ENCODE measurements around the genes TMEM250 and QSOX2.

DNA sequence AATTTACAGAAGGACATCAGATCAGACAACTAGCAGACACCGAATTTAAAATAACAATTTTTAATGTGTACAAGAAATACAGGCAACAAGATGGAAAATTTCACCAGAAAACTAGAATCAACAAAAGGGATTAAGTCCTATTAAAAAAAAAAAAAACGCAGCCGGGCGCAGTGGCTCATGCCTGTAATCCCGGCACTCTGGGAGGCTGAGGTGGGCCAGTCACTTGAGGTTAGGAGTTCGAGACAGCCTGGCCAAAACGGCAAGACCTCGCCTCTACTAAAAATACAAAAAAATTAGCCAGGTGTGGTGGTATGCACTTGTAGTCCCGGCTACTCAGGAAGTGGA lies 64.3 kb upstream of the UBAC1 start:
- RRBS = no CpG with 5 or more reads among the region's 9 CpGs

GRCh38 chr9:136052284-136052475 lies 42.9 kb downstream of the NACC2 start:
- RRBS = no CpG with 5 or more reads among the region's 3 CpGs

DNA sequence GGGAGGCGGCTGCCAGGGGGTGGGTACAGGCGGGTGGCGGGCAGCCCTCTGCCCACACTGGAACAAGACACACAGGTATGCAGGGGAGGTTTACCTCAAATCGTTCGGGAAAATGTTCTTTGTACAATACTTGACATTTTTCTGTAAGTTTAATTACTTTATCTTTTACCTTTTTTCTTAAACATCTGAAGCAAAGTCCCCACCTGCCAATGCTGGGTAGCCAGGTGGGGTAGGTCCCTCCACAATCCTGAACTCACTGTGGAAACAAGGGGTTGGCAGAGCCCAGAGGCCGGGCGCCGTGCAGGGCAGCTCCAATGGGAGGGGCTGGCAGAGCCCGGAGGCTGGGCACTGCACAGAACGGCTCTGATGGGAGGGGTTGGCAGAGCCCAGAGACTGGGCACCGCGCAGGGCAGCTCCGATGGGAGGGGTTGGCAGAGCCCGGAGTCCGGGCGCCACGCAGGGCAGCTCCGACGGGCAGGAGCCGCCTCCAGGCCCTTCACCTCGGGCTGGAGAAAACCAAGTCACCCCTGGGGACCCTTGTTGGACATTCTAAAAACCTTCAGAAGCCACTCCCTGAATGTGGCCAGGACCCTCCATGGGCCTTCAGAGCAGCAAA lies 9.4 kb downstream of the NACC2 start:
- RRBS = 81% methylated on average over 5 of the region's 21 CpGs

GRCh38 chr9:136086296-136087044 lies 8.6 kb downstream of the NACC2 start:
- RRBS = 92% methylated on average over 7 of the region's 25 CpGs

- RRBS = no CpG with 5 or more reads among the region's 16 CpGs
Observed at GRCh38 chr9:136087989-136088520, 7.0 kb downstream of the NACC2 start.

DNA sequence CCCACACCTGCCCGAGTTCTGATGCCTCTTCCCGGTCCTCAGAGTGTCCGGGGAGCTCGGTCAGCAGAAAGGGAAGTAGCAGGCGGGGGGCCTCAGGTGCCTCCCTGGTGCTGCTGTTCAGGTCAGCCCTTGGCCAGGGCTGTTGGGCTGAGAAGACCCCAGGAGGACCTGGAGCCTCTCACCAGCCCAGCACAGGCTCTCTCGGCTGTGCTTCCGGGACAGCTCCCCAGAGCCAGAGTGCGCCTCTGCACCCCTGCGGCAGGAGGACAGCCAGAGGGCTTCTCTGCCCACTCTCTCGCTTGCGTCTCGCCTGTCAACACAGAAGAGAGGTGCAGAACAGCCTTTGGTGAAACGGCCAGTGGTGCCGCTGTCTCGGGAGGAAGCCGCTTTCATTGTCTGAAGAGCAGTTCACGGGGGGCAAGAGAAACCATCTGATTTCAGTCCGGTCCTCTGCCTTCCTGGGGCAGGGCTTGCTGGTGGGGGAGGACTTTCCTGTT lies 3.7 kb upstream of the NACC2 start:
- RRBS = no CpG with 5 or more reads among the region's 18 CpGs

DNA sequence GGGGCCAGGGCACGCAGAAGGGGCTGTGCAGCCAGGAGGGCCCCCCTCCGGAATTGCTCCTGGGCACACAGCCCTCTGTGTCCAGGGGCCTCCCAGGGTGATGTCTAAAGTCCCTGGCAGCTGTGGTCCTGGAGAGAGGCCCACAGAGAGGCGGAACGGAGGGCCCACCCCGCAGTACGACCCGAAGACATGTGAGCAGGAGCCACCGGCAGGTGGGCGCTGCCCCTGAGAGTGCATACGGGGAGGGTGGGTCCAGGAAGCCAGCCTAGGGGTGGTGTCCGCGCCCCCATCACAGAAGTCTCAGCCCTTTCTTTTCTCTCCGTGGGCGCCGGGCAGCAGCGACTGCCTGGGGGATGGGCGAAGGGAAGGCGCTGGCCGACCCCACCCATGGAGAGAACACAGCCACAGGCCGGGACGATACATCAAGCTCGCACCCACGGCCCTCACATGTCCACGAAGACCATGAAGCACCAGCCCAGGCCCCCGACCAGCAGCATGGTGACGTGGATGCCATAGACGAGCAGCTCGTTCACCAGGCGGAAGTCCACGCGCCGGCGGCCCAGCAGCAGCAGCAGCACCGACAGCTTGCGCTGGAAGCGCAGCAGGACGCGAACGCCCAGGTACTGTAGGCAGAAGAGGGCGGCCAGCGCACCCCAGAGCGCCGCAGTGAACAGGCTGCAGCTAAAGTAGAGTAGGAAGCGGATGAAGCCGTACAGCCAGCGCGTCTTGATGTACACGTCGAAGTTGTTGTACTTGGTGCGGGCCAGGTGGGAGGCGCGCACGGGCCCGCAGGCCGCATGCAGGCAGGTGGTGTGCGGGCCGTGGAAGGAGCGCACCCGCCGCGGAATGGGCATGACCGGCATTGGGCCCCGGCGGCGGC lies 2.4 kb downstream of the TMEM250 start:
- RRBS = 99% methylated on average over 3 of the region's 65 CpGs

- RRBS = no CpG with 5 or more reads among the region's 57 CpGs
Observed at GRCh38 chr9:136118744-136119129, at the start of gene TMEM250. Gene TMEM250 (minus strand): TSS chr9:136118875.

DNA sequence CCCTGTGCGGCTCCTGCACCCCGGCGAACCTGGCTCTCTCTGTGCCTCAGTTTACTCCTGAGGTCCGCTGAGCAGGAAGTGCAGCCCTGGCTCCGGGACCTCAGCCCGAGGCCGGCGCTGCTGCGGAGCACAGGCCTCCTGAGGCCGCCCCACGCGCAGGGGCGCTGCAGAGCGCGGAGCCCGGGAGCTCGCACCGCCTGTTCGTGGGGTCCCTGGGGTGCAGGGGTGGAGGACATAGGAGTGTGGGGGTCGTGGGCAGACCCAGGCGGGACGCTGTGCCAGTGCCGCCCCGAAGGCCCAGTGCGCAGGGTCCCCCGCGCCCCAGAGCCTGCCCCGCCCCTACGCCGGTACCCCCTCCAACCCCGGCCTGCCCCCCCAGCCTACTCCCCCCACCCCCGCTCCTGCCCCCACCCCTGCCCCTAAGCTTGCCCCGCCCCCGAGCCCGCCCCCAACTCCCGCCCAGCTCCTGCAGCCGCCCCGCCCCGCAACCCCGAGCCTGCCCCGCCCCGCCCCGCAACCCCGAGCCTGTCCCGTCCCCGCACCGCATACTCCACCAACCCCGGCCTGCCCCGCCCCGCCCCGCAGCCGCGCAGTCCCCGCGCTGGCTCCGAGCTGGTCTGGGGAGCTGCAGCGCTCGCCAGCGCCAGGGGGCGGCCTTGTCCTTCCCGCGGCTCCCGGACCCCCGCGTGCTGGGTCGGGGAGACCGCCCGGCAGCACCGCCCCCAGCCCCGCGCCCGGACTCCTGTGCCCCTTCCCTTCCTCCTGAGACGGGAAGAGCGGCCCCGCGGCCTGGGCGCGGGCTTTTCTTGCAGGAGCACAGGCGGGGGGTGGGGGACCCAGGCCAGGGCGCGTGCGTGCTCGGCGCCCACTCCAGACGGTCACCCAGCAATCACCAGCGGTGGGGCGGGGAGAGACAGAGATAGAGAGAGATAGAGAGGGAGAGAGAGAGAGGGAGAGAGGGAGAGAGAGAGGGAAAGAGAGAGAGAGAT lies 14.4 kb upstream of the TMEM250 start:
- RRBS = 5% methylated on average over 15 of the region's 87 CpGs

- RRBS = no CpG with 5 or more reads among the region's 33 CpGs
Observed at GRCh38 chr9:136218308-136219125, 13.6 kb upstream of the LHX3 start.

DNA sequence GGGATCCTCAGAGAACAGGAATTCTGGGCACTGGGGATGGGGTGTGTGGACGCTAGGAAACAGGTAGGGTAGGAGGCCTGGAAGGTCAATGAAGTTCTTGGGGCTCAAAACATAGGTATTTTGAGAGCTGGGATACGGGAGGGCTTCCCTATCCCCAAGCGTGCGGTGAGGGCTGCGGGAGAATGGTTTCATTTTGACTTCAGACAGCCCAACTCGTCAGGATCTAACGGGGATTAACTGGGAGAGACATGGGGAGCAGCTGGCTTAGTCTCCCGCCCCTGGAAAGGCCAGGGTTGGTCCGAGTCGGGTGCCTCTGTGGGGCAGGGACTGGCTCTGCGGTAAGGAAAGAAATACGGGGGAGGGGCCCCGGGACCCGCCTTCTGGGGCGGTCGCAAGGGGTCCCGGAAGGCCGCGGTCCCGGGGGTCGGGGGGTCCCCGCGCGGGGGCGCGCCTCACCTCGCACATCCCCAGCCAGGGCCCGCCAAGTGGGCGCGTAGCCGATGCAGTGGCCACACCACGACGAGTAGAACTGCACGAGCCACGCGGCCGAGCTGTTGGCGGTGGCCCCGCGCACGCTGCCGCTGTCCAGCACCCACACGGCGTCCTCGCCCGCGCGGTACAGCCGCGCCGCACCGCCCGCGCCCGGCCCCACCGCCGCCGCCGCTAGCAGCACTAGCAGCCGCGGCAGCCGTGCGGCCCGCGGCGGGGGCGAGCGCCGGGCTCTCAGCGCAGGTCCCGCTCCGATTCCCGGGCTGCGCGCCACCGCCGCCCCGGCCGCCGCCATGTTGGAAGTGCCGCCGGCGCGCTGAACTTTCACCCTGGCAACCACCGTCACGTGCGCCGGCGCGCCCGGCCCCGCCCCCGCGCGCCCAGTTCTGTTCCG lies at the start of gene QSOX2:
TSS of gene QSOX2 (minus strand) at position 793 of the 883 bp plus-strand sequence.
- RRBS = 2% methylated on average over 25 of the region's 96 CpGs

DNA sequence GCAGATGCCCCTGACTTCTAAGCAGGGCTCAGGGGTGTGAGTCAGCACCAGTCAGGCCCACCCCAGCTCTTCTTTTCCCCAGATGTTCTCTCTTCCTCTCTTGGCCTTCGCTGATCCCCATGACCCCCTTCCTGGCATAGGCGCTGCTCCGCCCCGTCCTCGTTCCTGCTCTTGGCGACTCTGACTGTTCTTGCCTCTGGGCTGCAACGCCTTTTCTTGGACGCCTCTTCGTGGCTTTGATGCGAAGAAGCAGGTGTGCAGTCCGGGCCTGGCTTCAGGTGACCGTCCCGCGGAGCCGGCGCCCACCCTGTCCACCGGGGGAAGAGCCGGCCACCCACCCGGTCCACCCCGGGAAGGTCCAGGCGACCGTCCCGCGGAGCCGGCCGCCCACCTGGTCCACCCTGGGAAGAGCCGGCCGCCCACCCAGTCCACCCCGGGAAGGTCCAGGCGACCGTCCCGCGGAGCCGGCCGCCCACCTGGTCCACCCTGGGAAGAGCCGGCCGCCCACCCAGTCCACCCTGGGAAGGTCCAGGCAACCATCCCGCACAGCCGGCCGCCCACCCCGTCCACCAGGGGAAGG lies 6.0 kb upstream of the QSOX2 start:
- RRBS = no CpG with 5 or more reads among the region's 41 CpGs

DNA sequence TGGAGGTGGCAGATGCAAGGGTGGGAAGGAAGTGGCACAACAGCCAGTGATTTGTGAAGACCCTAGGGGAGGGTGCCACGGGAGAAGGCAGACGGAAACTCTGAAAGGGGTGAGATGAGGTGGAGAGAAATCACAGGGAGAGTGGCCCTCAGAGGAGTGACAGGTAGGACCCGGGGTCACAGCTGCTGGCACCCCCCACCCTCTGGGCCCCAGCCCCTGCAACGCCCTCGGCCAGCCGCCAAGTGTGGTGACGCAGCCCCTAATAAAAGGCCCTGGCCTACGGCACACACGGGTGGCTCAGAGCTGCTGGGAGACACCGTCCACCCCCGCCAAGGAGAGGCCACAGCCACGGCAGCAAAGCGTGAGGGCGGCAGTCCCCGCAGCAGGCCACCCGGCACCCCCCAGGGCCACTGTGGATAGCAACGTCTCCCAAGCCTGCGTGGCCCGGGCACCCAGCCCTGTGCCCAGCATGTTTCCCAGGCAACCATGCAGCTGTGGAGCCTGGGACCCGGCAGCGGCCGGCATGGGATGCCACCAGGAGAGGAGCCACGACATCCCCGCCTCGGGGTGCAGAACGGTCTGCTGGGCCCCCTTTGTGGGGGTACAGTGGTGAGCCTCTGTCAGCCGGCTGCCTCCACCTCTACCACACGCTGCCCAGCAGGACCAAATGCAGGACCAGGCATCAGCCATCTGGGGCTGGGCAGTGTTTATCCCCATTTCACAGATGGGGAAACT lies 6.8 kb upstream of the CCDC187 start:
- RRBS = no CpG with 5 or more reads among the region's 28 CpGs

- RRBS = no CpG with 5 or more reads among the region's 13 CpGs
Observed at GRCh38 chr9:136311318-136311850, 7.5 kb upstream of the CCDC187 start.

- RRBS = no CpG with 5 or more reads among the region's 29 CpGs
Observed at GRCh38 chr9:136338511-136339221, 11.3 kb downstream of the GPSM1 start.

GRCh38 chr9:136362175-136362836 lies 1.2 kb downstream of the DNLZ start:
- RRBS = 95% methylated on average over 6 of the region's 14 CpGs

- RRBS = 2% methylated on average over 25 of the region's 39 CpGs
Observed at GRCh38 chr9:136362837-136363538, 556 bp downstream of the DNLZ start.

- RRBS = no CpG with 5 or more reads among the region's 29 CpGs
Observed at GRCh38 chr9:136441510-136442595, 2.2 kb upstream of the INPP5E start.

DNA sequence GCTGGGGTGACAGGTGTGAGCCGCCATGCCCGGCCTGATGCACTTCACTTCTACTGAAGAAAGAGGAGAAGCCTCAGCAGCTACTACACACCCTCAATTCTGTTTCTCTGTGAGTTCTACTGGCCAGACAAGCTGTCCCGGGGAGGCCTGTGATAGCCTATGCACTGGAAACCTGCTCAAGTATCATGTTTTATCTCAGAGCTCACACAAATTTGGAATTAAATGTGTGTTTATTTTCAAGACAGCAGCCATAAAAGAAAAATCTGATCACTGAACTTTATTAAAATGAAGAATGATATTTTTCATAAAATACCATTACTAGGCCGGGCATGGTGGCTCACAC lies 9.9 kb upstream of the INPP5E start:
- RRBS = no CpG with 5 or more reads among the region's 4 CpGs

DNA sequence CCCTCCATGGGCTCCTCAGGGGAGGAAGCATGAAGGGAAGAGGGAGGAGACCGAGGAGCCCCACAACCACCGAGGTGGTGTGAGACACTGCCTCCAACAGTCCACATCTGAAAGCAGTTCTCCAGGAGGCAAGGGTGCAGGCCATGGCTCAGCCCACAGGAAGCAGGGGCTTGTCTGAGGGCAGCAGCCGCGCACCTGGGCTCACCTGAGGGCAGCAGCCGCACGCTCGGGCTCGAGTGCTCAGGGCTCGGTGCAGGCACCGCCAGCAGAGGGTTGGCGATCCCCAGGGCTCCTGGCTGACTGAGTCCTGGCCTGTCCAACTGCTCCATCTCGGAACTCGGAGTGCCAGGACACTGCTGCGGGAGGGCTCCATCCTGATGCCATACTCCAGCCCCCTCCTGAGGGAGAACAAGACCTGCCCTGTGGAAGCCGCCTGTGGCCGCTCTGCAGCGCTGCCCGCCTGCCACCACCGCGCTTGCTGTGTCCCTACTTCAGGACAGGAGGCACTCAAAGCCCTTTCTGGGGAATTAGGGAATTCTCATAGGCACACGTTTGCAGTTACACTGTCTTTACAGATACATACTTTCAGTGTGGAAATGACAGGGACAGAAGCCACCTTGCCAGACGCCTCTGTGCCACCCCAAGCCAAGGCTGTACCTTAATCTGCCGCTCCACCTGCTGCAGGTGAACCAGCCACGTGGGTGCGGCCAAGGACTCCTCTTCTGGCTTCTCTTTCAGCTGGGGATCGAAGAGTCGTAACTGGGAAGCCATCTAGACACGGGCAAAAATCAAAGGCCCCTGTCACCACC lies 16.0 kb upstream of the INPP5E start:
- RRBS = no CpG with 5 or more reads among the region's 28 CpGs